ENCODE measurements around the genes CD34, CAMK1G and G0S2.

GRCh38 chr1:207414574-207415212 lies 39.4 kb upstream of the CR2 start:
- RRBS, result no CpG with 5 or more reads among the region's 4 CpGs

DNA sequence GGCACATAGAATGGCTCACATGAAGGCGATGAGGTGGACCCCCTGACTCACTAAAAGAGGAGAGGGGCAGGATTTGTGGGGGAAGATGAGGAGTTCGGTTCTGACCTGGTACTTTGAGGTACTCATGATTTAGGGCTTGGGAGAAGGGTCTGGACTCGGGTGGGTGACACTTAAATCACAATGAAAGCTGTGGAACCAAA lies 12.4 kb upstream of the CR1 start:
- RRBS, result no CpG with 5 or more reads among the region's 3 CpGs

DNA sequence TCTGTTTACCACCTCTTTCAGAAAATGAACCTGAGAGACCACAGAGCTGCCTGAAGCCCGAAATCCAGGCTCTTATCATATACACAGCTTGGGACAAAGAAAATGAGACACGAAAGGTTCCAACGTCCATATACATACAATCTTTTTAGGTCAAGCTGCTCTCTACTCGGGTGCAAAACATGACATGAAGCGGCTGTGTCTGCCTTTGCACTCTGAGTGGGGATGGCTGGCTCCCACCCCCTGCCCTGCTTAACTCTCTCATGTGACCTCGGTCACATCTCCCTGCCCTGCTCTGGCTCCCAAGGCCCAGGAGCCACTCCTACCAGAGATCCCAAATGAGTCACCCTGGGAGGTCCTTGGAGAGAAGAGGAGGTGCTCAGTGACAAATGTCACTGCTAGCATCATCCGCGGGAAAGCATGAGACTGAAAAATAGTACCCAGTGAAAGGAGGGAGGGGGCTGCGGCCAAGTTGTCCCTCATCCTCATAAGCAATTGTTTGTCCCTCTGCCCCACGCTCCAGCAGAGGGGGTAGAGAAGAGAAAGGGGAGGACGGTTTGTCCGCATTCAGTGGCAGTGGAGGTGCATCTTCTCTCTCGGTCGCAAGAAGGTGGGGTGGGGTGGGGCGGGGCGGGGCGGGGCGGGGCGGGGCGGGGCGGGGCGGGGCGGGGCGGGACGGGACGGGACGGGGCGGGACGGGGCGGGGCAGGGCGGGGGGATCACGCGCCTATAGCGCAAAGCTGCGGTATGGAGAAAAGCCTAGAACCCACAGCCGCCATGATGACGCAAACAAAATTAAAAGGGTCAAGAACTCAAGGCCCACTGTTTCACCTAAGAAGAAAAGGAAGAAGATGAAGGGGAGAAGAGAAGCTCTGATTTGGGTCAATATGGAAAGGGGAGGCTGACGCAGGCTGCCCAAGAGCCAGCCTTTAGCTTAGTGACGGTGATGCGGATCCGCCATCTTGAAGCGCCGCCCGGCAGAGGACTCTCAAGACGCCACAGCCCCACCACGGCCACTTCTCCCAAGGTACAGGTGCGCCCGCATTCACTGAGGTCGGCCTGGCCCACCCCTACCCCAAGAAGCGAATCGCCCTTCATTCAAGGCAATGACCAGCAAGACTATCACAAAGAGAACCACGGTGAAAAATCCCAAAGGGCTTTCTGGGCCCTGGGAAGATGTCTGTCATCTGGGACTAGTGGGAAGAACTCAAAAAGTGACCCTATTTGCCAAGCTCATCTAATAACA lies 66.2 kb downstream of the CD46 start:
- RRBS, result no CpG with 5 or more reads among the region's 52 CpGs

DNA sequence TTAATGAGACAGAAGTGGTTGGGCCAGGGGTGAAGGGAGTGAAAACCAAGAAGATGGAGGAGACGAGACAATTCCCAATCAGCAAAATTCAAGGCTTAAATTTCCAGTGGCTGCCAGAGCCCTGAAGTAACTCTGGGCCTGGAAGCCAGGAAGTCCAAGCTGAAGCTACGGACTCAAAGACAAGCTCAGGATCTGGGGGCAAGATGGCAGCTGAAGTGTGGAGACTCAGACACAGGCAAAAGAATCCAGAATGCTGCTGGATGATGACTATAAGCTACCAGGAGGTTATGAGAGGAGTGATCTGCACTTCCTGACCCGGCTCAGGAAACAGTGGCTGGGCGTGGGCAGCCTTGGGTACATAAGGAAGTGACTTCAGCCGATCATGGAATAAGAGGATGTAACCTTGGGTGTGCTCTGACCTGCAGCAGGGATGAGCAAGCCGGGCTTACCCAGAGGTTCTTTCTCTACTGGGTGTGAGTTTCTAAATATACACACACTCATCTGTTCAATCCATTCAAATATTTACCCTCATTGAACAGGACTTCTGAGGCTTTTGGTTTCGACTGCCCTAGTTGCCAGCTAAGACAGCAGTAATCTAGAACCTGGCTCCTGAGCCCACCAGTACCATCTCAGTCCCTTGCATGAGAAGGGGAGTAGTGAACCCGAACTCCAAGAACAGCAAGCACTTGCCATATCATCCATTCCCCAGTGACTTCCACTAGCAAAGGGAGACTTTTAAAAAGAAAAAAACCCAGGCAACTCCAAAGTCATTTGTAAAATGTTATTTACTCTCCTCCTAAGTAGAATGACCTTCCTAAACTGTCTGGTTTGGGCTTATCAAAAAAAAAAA lies 62.6 kb downstream of the CD34 start:
- RRBS, result no CpG with 5 or more reads among the region's 8 CpGs

GRCh38 chr1:207865915-207867127 lies 44.6 kb downstream of the CD34 start:
- RRBS, result 89% methylated on average over 3 of the region's 14 CpGs

DNA sequence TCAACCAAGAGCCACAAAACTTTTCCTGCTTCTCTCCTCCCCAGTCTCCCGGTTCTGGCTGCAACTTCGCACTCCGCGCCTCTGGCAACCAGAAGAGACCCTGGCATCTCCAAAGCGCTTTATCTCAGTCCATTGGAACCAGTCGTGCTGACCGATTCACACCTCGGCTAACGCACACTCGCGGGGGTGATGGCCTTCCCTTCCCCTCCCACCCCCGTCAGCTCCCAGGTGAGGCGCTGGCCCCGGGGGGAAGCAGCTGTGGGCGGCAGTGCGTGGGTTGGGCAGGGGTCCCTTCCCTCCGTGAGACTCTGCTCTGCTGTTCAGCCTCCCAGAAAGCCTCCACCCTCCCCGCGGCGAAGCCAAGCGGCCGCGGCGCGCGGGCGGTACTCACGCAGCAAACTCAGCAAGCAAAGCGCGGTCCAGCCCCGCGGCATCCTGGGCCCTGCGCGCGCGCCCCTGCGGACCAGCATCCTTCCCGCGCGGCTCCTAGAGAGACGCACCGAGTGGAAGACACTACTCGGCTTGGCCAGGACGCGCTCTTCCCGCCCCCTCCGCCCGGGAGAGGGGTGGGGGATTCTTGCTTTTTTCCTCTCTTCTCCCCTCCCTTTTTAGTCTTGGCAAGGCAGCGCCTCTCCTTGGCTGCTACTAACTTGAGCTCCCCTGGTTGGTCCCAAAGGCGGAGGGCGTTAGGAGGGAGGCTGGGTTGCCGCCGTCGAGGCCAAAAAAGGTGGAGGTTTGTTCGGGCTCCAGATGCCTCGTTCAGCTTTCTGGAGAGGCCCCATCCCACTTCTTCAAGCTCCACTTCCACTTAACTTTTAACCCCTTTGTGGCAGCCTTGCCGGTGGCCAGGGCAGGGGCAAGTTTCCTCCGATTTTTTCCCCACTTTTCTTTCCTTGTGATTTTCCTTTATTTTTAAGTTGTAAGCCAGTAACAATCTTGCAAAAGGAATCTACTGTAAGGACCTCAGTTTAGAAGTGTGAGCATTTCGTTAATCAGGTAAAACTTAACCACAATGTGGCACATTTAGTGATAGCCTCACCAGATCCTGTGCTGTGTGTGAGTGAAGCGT lies at the start of gene CD34:
Gene CD34, minus strand, starts transcription at position 515 of the 1,069 bp plus-strand sequence.
- RRBS, result 75% methylated on average over 1 of the region's 60 CpGs

GRCh38 chr1:207925073-207925755 lies 14.3 kb upstream of the CD34 start:
- RRBS, result no CpG with 5 or more reads among the region's 11 CpGs

- RRBS, result 97% methylated on average over 4 of the region's 9 CpGs
Measured at GRCh38 chr1:208033108-208033497, 122.2 kb upstream of the CD34 start.

GRCh38 chr1:208094068-208094766 lies 150.0 kb downstream of the PLXNA2 start:
- RRBS, result no CpG with 5 or more reads among the region's 1 CpG

GRCh38 chr1:208165524-208166193 lies 78.5 kb downstream of the PLXNA2 start:
- RRBS, result no CpG with 5 or more reads among the region's 12 CpGs

- RRBS, result no CpG with 5 or more reads among the region's 11 CpGs
Measured at GRCh38 chr1:208222293-208222824, 21.8 kb downstream of the PLXNA2 start.

DNA sequence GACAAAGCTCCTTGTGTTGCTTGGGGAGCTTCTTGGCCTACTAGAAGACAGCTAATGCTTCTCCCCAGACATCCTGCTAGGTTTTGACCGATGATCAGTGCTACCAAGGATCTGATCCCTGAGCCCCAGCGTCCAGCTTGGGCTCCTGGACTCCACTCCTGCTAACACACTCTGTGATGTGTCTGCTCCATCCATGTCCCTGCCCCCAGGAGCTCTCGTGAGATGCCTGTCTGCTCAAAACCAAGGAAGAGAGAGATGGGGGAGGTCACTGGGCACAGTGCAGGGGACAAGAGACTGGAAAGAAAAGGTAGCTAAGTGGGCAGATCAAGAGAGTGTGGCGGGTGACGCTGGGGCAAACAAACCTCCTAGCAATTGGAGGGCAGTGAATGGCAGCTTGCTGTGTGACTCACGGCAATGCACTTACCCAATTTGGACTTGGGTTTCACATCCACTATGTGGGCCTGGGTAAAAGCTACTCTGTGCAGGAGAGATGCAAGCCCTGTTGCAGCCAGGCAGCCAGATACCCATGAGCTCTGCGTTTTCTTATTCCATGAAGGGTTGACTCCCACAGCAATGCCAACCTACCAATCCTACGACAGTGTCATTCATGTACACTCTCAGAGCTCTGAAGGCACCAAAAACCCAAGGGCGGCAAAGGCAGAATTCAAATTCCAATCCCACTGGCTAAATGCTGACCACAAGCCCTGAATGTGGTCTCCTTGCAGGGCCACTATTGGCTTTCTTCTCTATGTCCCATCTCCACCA lies 9.5 kb downstream of the PLXNA2 start:
- RRBS, result no CpG with 5 or more reads among the region's 9 CpGs

DNA sequence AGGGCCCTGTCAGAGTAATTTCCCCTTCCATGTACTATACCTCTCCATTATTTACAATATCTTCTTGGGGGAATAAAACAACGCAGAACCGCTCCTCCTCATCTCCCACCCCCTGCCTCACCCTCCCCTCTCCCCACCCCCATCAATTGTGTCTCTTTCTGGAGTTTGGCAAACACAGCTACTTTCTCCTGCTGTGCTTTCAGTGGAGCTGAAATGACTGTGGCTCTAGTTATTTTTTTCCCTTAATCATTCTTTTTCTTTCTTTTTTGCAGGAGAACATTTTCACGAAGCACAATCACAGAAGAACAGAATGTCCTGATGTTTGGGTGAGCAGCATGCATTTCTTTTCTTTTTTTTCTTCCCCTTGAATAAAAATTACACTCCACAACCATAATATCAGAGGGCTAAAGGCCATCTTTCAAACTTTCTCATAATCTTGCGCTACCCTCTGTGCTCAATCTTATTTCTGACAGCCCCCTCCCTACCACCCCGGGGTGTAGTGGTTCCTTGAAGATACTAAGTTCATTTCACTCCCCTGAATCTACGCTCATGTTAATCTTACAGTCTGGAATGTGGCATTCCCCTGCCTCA lies 8.8 kb upstream of the PLXNA2 start:
- RRBS, result no CpG with 5 or more reads among the region's 6 CpGs

DNA sequence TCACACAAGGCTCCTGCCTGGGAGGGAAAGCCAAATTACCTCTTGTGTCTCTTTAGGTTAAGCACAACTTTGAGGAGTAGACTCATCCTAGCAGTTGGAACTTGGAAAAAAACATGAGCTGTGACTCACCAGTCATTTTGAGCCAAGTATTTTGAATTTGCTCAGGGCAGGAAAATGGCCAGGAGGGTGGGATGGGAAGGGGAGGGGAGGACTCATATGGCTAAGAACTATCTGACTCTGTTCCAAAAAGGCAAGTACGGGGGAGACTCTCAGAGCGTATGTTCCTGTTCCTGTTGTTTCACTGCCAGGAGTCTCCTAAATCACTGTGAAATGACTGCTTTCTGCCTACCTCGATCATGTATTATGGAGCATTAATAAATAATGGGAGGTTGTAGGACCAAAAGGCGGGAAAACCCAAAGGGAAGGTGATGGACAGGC lies 214.3 kb upstream of the CAMK1G start:
- RRBS, result no CpG with 5 or more reads among the region's 4 CpGs

DNA sequence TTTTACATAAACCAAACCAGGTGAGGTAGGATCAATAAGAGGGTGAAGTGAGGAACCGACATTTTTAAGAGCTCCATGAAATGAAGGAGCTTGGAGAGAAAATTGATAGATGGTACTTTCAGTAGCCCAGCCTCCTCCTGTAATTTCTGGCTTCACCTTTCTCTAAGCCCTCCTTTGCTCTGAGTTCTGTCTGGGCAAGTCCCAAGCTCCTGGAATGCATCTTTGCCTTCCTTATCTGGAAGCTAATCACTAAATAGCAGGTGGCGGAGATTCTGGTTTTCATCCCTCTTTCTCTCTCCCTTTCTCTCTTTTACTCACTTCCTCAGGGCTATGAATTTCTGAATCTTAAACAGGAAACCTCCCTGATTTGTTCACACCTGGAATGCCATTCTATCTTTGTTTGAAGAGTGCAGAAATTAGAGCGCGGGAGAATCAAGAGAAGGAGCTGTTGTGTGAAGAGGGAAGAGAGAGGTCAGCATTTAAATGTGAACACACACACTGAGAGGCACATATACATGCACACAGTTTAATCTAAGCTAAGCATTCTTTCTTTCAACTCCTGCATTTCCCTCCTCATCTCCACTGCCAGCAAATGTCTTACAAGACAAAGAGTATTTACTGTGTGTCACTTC lies 199.5 kb upstream of the CAMK1G start:
- RRBS, result no CpG with 5 or more reads among the region's 4 CpGs

GRCh38 chr1:209567454-209568047 lies 16.0 kb upstream of the CAMK1G start:
- RRBS, result no CpG with 5 or more reads among the region's 6 CpGs

DNA sequence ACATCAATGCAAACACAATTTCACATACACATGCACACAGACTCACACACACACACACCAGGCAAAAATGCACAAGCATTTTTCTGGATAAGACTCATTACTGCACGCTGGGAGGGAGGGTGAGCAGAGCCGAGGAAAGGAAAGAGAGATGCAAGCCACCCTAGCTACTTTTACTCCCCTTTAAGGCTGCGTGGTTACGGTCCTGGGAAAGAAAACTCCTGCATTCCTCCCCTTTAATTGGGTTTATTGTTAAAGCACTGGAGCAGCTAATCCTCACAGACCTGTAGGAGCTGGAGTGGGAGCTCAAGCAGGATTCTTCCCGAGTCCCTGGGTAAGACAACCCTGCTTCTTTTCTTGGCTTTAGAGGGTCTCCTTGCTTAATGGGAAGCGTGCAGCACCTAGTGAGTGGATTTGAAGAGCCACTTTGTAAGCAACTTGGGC lies at the start of gene CAMK1G:
Gene CAMK1G, plus strand, starts transcription at position 273 of the 441 bp plus-strand sequence.
- RRBS, result no CpG with 5 or more reads among the region's 6 CpGs

DNA sequence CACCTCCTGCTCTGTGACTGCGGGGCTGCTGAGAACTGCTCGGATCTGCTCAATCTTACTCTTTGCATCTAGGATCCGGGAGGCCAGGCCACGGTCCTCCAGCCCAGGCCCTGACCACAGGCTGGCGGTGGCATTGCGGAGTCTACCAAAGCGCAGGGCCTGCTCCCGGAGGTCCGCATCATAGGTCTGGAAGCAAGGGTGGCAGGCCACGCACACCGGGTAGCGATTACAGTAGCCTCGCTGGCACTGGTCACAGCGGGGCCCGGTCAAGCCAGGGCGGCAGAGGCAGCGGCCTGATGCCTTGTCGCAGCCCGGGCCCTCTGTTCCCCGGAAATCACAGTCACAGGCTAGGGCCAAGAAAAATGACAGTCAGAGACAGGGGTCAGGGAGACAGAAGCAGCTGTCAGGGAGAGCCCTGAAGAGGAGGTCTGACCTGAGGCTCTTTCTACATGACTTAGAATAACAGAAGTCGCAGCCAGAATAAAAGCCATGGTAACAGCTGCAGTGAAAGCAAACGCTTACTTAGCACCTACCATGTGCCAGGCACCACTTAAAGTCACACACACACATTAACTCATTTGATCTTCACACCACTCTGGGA lies 26.4 kb downstream of the LAMB3 start:
- RRBS, result 97% methylated on average over 16 of the region's 22 CpGs

GRCh38 chr1:209627532-209627992 lies 24.7 kb downstream of the LAMB3 start:
- RRBS, result no CpG with 5 or more reads among the region's 13 CpGs

GRCh38 chr1:209674898-209675962 lies at the start of gene G0S2:
Gene G0S2, plus strand, starts transcription at chr1:209675412.
- RRBS, result 93% methylated on average over 15 of the region's 71 CpGs

Measured in HCT116 (cell line).